Measurements from ENCODE around the gene SF3B3.

DNA sequence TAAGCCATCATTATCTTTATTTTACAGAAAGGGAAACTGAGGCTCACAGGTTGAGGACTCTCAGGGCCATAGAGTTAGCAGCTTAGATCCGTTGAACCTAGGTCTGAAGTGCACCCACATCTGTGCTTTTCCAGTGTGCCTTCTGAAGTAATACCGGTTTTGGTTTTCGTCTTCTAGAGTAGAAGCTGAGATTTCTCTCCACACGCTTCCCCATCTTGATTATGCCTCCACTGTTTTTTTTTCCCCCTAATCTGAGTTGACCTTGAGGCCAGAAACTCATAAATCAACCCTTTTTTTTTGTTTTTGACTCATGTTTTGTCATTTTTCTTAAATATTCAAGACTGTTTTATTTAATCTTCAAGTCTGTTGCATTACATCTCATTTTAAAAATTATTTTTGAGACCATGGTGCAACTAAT is 713 bp downstream of the CYB5B start:
- RRBS = no CpG with 5 or more reads among the region's 4 CpGs

GRCh38 chr16:69522679-69523475 is 42.9 kb upstream of the NFAT5 start:
- RRBS = no CpG with 5 or more reads among the region's 9 CpGs

- RRBS = no CpG with 5 or more reads among the region's 5 CpGs
Measured at GRCh38 chr16:69629139-69629759, 63.5 kb downstream of the NFAT5 start.

DNA sequence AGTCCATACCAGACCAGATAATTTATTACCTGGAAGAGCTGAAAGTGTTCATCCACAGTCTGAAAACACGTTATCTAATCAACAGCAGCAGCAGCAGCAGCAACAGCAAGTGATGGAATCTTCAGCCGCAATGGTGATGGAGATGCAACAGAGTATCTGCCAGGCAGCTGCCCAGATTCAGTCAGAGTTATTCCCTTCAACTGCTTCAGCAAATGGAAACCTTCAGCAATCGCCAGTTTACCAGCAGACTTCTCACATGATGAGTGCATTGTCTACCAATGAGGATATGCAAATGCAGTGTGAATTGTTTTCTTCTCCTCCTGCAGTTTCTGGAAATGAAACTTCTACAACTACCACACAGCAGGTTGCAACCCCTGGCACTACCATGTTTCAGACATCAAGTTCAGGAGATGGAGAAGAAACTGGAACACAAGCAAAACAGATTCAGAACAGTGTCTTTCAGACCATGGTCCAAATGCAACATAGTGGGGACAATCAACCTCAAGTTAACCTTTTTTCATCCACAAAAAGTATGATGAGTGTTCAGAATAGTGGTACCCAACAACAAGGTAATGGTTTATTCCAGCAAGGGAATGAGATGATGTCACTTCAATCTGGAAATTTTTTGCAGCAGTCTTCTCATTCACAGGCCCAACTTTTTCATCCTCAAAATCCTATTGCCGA is 33.8 kb downstream of the NQO1 start:
- RRBS = no CpG with 5 or more reads among the region's 4 CpGs

DNA sequence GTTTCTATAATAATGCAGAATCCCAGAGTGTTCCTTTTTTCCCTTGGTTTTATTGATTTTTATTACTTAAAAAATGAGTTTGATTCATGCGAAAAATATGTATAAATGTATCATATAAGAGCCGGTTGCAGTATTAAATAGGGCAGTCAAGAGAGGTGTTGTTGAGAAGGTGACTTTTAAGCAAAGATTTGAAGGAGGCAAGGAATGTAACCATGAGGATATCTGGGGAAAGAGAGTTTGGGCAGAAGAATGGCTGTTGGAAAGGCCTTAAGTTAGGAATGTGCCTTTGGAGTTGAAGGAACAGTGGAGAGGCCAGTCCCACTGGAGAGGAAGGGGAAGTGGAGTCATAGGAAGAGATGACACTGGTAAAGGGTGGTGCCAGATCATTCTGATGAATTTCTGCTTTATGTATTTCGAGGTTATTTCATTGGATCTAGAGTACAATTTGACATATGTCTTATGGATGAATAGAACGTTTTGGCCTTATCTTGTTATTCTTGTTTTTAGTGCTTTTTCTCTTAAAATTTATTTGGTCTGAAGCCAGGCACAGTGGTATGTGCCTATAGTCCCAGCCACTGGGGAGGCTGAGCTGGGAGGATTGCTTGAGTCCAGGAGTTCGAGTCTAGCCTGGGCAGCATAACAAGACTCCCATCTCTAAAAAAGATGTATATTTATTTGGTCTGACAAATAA is 93.5 kb downstream of the WWP2 start:
- RRBS = no CpG with 5 or more reads among the region's 5 CpGs

GRCh38 chr16:69859550-69860198 is 91.5 kb upstream of the CLEC18A start:
- RRBS = no CpG with 5 or more reads among the region's 16 CpGs

- RRBS = no CpG with 5 or more reads among the region's 14 CpGs
Measured at GRCh38 chr16:69861339-69862203, 89.6 kb upstream of the CLEC18A start.

DNA sequence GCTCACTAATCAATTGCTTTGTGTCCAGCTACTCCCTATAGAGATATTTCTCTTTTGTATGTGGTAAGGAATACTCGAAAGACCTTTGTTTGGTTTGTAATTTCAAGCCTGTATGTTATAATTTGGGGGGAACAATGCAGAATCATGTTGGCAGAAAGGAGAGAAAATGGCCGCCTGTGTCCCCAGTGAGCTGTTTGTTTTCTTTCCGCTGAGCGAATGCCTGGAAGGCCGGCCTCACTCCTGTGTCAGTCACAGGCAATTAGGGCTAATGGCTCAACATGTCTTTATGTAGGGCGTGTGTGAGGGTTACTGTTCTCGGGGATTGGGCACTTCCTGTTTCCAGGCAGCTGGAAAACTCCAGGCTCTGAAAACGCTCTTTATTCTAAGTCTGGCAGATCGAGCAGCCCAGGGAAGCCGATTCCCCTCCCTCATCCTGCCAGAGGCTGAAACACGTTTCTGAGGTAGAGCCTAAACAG is 60.7 kb upstream of the CLEC18A start:
- RRBS = no CpG with 5 or more reads among the region's 11 CpGs

DNA sequence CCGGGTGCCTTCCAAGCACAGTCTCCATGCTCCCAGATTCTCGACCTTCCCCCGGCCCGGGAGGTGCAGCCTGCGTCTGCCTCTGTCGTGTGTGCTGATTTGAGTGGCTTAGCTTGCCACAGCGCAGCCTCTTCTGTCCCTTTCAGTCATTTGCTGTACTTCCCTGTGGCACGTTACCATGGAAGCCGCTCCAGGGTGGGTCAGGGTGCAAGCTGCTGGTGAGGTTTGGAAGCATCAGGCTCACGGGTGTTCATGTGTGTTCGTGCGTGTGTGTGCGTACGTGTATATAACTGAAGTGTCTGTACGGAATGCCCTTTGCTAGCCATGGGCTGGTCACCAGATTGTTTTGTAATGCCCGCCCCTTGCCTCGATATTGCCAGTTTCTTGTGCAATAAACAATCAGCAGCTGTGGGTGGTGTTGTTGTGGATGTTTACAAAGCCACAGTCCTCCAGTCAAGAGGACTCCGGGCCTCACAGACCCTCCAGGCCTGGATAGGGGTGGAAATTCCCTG is 9.7 kb upstream of the CLEC18A start:
- RRBS = 98% methylated on average over 1 of the region's 18 CpGs

- RRBS = no CpG with 5 or more reads among the region's 31 CpGs
Measured at GRCh38 chr16:70064575-70065411, 49.3 kb upstream of the PDPR start.

DNA sequence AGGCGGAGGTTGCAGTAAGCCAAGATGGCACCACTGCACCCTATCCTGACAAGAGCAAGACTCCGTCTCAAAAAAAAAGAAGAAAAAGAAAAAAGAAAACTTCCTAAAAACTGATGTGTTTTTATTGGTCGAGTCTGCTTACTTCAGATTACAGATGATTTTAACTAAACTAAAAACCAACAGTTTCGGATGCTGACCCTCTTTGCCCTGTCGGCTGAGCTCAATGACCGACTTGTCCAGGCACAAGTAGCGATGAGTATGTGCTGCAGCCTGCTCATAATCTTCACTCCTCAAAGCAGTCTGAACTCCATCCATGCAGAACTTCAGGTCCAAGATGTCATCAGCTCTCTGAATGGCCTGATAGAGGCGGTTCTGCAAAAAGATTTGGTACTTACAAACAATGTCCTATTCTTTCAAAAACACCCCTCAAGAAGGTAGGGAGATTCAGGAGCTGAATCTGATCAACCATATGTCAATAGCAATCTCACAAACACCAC is 9.2 kb downstream of the COG4 start:
- RRBS = no CpG with 5 or more reads among the region's 8 CpGs

- RRBS = no CpG with 5 or more reads among the region's 52 CpGs
Measured at GRCh38 chr16:70523697-70524740, at the start of gene SF3B3. Gene SF3B3 (plus strand): TSS chr16:70523816.

DNA sequence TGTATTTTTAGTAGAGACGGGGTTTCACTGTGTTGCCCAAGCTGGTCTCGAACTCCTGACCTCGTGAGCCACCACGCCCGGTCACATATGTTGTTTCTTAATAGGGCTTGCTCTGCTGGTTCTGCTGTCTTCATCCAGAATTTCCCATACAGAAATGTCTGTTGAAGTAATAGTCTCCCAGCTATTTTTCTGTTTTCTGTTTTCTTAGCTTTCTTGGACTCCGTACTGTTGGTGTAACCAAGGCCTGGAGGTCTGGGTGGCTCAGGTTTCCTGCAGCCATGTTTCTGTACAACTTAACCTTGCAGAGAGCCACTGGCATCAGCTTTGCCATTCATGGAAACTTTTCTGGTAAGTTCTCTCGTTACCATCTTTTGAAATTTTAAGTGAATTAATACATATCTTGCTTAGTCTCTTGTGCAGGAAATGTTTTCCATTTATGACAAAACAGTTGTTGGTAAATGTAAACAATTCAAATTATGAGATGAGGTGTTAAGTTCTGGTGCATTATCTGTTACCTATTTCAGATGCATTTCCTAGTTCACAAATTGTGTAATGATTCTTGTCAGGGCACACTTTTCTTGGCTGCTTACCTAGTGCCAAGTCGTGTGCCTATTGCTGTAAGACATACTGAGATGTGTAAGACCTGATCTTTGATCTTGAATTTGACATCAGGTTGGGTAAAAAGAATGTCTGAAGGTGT is 2.9 kb downstream of the SF3B3 start:
- RRBS = no CpG with 5 or more reads among the region's 8 CpGs

GRCh38 chr16:70693068-70693657 is 7.3 kb upstream of the MTSS2 start:
- RRBS = 94% methylated on average over 3 of the region's 22 CpGs

GRCh38 chr16:70724620-70725766 is 39.1 kb upstream of the MTSS2 start:
- RRBS = no CpG with 5 or more reads among the region's 28 CpGs

- RRBS = no CpG with 5 or more reads among the region's 12 CpGs
Measured at GRCh38 chr16:70729820-70730493, 44.1 kb upstream of the MTSS2 start.

GRCh38 chr16:70735082-70735862 is 49.4 kb upstream of the MTSS2 start:
- RRBS = no CpG with 5 or more reads among the region's 13 CpGs

DNA sequence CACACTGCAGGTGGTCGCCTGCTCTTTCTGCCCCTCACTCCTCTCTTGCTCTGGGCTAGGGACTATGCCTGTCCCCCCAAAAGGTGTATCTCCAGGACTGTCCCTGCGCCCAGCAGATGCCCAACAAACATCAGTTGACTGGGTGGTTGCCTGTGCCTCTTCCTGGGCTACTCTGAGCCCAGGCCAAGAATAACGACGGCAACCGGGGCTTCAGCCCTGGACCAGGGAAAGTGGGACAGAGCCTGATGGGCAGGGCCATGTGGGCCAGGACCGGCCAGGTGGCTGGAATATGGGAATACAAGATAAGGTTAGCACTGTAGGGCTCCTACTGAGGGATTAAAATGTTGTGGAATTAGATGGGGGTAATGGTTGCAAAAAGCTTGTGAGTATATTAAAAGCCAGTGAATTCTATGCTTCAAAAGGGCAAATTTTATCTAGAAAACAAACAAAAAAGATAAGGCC is 55.3 kb downstream of the VAC14 start:
- RRBS = 96% methylated on average over 2 of the region's 6 CpGs

DNA sequence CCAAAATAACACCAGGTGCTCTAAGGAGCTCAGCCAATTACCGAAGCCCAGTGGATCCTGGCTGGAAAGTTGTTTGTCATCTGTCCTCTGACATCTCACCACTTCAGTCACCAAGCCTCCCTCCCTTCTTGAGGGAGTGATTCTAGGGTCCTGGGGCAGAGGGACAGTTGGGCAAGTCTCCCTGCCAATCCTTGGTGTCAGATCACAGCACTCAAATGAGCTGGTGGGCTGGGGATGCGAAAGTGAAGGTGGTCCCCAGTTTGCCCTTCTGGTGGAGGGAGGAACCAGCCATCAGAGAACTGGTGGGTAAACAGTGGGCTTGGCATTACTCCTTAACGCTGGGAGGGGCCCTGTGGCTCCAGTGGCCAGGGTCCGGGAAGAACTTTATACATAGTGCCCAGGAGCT is 4.4 kb upstream of the CALB2 start:
- RRBS = no CpG with 5 or more reads among the region's 4 CpGs

Measured in GM19239 (cell line).